H7 (cell line): ENCODE measurements around a stretch of chr16.

GRCh38 chr16:66608107-66608863 lies 3.8 kb downstream of the CMTM3 start:
- RAMPAGE, long total RNA, result no peak

DNA sequence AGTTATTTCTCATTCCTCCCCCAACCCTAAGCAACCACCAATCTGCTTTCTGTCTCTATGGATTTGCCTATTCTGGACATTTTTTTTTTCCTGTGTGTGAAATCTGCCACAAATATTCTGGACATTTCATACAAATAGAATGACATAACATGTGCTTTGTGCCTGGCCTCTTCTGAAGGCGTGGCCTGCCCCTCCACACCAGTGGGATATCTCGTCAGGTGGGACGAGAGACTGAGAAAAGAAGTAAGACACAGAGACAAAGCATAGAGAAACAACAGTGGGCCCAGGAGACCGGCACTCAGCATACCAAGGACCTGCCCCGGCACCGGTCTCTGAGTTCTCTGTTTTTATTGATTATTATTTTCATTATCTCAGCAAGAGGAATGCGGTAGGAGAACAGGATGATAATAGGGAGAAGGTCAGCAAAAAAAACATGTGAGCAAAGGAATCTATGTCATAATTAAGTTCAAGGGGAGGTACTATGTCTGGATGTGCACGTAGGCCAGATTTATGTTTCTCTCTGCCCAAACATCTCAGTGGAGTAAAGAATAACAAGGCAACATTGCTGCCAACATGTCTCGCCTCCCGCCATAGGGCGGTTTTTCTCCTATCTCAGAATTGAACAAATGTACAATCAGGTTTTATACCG lies 23.2 kb downstream of the CMTM3 start:
- RAMPAGE, long total RNA, result no peak

GRCh38 chr16:66722672-66723949 lies 26.6 kb upstream of the CMTM4 start:
- RAMPAGE, long total RNA, result no peak

GRCh38 chr16:66942180-66942866 lies 7.0 kb downstream of the CES2 start:
- RAMPAGE, long total RNA, result no peak

DNA sequence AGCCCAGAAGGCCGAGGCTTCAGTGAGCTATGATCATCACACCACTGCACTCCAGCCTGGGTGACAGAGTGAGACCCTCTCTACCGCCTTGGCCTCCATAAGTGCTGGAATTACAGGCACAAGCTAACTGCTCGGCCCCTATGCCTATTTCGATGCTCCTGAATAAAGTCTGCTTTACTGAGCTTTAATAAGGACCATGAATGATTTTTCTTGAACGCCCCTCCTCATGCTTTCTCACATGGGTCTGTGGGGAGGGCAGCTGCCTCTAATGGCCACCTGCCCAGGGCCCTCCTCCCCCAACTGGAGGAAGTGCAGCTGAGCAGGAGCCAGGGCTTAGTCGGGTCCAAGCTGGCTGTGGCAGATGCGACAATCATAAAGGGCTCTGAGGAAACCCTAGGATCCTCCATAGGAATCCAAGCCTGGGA lies 15.9 kb upstream of the CBFB start:
- RAMPAGE, long total RNA, result no peak

GRCh38 chr16:67034243-67034741 lies 5.3 kb downstream of the CBFB start:
- RAMPAGE, long total RNA, result no peak

DNA sequence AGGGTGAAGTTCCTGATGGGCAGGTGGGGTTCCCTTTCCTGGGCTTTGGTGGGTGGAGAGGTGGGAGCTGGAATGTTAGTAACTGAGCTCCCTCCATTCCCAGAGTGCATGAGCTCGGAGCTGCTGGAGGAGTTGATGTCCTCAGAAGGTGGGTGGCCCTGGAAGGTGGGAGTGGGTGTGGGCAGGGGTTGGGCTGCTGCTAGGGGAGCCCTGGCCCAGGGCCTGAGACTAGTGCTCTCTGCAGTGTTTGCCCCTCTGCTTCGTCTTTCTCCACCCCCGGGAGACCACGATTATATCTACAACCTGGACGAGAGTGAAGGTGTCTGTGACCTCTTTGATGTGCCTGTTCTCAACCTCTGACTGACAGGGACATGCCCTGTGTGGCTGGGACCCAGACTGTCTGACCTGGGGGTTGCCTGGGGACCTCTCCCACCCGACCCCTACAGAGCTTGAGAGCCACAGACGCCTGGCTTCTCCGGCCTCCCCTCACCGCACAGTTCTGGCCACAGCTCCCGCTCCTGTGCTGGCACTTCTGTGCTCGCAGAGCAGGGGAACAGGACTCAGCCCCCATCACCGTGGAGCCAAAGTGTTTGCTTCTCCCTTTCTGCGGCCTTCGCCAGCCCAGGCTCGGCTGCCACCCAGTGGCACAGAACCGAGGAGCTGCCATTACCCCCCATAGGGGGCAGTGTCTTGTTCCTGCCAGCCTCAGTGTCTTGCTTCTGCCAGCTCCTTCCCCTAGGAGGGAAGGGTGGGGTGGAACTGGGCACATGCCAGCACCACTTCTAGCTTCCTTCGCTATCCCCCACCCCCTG lies 961 bp upstream of the ELMO3 start:
- RAMPAGE, long total RNA, result no peak

DNA sequence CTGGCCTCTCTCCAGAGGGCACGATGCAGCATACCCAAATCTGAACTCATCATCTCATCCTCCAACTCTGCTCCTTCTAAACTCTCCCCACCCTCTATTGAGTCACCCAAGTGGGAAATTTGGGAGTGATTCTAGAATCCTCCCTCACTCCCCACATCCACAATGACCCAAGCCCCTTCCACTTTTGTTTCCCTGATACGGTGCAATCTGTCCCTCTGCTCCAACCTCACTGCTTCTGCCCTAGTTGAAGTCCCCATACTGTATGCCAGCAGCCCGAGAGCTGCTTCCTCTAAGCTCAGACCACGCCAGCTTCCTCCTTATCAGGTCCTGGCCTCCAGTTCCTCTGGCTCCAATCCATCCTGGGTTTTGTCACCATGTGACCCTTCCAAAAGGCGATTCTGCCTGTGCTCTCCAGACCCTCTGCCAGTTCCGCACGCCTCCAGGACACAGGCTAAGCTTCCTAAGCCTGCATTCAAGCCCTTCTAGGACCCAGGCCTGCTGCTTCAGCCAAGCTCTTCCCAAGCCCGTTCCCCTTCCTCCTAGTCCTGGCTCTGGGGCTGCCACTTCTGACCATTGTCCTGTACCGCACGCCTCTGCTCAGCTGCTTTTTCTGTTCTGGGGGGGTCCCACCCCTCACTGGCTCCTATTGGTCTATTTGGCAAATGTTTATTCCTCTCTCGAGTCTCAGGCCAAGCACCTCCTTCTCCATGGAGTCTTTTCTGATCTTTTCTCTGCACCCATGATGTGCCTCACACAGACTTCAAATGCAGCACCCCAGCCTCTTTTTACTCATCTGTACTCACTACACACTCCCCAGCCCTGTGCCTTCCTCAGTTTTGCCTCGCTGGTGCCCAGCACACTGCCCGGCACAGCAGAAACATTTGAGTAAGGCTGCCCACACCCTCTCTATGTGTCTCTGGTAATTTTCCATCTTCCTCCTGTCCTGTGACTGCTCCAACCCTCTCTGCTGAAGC lies 9.8 kb upstream of the TMEM208 start:
- RAMPAGE, long total RNA, result no peak

DNA sequence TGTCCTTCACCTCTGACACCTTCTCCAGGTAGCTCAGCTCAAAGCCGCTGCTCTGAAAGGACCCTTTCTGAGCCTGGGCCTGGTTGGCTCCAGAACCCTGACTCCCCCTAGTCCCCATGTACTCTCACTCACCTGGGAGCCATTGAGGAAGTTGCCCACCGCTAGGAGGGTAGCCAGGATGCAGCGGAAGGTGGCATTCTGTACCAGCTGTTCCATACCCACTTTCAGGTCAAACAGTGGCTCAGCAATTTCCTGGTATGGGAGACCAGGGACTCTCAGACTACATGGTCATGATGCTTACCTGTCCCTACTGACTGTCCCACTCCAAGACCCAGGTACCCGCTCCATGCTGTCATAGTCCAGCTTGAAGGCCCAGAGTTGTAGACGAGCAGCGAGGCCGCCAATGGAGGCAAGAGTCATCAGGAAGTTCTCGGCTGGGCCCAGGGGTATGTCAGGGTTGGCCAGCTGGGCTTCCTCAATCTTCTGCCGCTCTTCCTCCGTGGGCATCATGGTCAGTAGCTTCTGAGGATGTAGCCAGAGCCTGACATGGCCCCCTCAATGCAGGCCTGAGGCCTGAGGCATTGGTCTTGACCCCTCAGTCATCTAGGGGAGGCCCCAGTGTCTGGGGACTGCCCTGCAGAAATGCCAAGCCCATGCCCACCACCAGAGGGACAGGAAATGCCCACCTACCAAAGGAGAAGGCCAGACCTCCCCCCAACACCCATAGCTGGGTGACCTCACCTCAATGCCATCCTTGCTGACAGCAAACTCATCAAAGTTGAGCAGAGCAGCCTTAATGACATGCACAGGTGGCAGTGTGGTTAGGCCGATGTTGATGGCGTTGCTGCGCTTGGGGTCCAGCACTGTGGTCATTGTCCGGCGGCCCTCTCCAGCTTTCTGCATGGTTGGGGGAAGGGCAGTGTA lies 4.6 kb downstream of the TMEM208 start:
- RAMPAGE, long total RNA, result no peak

GRCh38 chr16:67390263-67391070 lies 2.8 kb downstream of the TPPP3 start:
- RAMPAGE, long total RNA, result no peak

- RAMPAGE, long total RNA, result no peak
These were observed 1.3 kb upstream of the TPPP3 start for GRCh38 chr16:67394258-67395366.

DNA sequence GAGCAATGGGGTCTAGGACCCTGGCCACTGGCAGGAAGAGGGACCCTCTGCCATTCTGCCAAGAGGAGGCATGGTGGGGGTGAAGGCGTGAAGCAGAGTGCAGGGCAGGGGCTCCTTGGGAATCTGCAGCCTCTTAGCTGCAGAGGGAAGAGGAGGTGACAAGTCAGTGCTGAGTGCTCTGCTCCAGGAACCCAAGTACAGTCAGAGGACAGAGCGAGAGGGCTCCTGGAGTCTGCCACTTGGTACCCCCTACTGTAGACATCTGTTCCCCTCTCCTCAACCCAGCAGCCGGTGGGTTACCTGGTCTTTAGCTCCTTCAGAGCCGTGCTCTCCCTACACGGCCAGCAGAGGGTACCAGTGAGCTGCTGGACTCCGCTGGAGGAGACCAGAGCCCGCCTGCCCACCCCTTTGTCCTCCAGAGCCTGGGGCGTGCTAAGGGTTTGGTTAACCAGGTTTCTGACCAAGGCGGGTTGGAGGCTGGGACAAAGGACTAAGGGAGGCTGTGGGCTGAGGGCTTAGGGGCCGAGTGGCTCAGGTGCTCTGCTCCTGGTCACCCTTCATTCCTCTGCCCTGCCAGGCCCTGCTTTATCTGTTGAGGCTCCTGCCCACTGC lies 2.9 kb upstream of the HSD11B2 start:
- RAMPAGE, long total RNA, result no peak

GRCh38 chr16:67448337-67448981 lies 17.5 kb downstream of the HSD11B2 start:
- RAMPAGE, long total RNA, result no peak

DNA sequence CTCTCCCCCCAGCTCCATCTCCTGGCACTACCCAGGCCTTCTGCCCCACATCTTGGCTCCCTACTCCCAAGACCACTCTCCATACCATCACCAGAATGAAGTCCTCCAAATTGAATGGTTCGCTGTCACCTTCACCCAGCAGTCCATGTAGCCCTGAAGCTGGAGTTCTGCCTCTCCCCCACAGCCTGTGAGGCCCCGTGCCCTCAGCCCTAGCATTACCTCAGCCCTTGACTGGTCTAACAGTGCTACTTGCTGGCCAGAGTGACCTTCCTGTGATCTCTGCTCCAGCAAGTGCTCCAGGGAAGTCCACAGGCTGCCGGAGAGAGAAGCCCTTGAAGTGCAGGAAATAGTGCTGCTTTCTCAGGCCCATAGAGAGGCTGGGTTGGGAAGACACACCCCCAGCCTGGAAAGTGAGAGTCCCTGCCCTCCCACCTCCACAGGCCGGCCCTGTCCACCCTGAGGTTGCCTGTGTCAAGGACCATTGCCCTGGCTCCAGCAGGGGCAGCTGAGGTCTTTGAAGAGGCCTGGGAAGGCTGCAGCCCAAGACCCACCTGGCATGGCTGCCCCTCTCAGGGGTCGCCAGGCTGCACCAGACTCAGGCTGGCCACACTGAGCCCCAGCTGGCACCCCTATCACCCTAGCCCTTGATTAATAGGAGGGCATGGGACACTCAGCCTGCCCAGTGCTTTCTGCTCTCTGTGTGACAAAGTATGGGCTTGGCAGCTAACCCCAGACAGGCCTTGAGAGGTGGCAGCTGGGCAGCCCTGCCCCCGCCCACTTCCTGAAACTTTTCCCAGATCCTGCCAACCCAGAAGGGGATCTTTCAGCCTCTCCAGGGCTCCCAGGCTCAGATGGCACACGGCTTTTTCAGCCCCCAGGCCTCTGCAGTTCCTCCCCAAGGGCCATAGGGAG lies 21.8 kb downstream of the ATP6V0D1 start:
- RAMPAGE, long total RNA, result no peak

DNA sequence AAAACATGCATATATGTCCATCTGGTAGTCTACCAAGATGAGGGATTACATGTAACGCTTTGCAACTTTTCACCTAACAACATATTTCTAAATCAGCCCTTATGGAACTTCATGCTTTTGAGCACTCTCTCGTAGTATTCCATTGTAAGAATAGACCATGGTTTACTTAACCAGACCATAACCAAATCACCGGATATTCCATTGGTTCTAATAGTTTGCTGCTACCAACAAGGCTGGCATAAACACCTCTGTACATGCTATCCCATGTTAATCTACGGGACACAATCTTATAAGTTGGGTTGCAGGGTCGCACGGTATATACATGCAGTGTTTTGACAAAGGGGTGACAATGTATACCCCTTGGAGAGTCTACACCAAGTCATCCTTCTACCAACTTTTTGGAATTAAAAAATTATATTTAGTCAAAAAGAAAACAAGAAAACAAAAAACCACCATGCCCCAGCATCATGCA lies 11.0 kb downstream of the ATP6V0D1 start:
- RAMPAGE, long total RNA, result no peak

DNA sequence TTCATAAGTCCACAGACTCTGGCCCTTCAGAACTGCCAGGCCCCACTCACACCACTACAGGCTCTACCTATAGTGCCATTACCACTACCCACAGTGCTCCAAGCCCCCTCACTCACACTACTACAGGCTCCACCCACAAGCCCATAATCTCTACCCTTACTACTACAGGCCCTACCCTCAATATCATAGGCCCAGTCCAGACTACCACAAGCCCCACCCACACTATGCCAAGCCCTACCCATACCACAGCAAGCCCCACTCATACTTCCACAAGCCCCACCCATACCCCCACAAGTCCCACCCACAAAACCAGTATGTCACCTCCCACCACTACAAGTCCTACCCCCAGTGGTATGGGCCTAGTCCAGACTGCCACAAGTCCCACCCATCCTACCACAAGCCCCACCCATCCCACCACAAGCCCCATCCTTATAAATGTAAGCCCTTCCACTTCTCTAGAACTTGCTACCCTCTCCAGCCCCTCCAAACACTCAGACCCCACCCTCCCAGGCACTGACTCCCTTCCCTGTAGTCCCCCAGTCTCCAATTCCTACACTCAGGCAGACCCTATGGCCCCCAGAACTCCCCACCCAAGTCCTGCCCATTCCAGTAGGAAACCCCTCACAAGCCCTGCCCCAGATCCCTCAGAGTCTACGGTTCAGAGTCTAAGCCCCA lies 13.9 kb downstream of the RIPOR1 start:
- RAMPAGE, long total RNA, result no peak

DNA sequence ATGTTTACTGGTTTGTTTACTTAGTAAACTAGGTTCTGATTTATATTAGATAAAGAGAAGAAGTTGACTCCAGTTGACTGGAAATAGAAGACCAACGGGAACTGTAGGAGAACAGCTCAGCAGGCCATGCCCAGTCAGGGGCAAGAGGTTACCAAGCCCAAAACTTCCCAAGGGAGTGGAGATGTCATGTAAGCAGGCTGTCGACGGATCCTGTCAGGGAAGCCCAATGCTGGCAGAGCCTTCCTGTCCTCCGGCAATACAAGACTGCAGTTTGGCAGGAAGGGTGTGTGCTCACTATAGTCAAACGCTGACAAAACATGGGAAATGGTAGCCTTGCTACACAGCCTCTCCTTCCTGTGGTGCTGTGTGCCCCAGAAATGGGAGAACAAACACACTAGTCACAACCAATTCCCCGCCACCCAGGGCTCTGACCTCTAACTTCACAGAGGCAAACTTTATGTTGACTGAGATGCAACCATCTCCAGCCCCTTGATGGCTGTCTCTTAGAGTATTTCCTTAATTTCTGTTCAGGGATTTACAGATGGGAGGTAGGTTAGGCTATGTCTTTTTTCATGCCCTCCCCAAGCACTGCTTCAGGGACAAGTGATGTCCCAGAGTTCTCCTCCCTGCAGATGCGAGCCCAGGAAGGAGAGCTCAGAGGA lies 18.2 kb downstream of the C16orf86 start:
- RAMPAGE, long total RNA, result no peak

DNA sequence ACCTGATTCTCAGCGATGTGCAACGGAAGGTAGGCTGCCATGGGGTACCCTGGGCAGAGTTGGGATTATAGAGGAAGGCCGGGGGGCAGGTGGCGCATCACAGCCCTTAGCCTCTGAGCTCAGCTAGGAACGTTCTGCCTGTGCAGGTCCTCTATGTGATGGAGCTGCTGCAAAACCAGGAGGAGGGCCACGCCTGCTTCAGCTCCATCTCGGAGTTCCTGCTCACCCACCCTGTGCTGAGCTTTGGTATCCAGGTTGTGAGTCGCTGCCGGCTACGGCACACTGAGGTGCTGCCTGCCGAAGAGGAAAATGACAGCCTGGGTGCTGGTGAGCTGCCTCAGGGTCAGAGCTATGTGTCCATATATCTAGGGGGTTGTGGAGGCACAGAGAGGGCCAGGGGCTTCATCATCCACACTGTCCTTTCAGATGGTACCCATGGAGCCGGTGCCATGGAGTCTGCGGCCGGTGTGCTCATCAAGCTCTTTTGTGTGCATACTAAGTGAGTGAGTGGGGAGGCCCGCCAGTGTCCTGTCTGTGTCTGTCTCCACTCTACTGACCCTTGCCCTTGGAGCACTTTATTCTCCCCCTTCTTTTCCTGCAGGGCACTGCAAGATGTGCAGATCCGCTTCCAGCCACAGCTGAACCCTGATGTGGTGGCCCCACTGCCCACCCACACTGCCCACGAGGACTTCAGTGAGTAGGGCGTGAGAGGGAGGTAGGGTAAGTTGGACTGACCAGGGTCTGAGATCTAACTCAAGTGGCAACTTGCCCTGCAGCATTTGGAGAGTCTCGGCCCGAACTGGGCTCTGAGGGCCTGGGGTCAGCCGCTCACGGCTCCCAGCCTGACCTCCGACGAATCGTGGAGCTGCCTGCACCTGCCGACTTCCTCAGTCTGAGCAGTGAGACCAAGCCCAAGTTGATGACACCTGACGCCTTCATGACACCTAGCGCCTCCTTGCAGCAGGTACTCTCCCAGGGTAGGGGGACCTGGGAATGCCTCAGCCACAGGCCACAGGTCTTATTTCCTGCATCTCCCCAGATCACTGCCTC lies 5.5 kb upstream of the NRN1L start:
- RAMPAGE, long total RNA, result no peak

GRCh38 chr16:67882292-67883361 lies 2.1 kb upstream of the NRN1L start:
- RAMPAGE, long total RNA, result no peak

- RAMPAGE, long total RNA, result no peak
These were observed 2.0 kb downstream of the PSMB10 start for GRCh38 chr16:67934590-67935079.